ENCODE measurements around a stretch of chr2.

- PRO-cap, 2 experiments, result no peak in any of the 2 experiments
These were observed 42.5 kb downstream of the CUL3 start for GRCh38 chr2:224542386-224543337.

GRCh38 chr2:224564598-224565178, 20.5 kb downstream of the CUL3 start:
- PRO-cap, 2 experiments, result no peak in any of the 2 experiments

- PRO-cap, 2 experiments, result no peak in any of the 2 experiments
These were observed 48.5 kb upstream of the CCDC195 start for GRCh38 chr2:224764736-224764935.

GRCh38 chr2:224933352-224933902, 108.8 kb downstream of the DOCK10 start:
- PRO-cap, 2 experiments, result no peak in any of the 2 experiments

DNA sequence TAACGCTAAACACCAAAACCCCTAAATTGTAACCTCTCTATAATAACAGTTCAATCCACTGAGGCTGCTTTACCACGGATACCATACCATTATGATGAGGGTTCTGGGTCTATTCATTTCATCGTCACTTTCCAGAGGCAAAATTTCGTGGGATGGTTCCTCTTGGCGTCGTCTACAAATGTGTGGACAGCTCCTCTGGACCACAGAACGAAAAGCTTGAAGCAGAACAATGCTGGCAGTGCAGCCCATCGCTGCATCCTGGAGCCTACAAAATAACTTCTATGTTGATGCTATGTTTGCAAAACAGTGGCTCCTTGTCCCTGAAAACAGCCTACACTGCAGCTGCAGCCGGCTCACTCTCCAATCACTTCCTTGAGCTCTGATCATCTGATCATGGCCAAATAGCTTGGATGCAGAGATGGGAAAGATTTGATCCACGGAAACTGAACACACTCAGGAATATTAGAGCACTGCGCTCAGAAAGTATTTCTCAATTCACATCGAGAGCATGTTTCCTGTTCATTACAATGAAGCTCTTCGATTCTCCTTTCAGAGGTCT, 60.1 kb downstream of the DOCK10 start:
- PRO-cap, 2 experiments, result peak in 1 of 2 experiments; most common plus-strand start position 446 of the sequence (in 1); most common minus-strand start position 338 of the sequence (in 1)

DNA sequence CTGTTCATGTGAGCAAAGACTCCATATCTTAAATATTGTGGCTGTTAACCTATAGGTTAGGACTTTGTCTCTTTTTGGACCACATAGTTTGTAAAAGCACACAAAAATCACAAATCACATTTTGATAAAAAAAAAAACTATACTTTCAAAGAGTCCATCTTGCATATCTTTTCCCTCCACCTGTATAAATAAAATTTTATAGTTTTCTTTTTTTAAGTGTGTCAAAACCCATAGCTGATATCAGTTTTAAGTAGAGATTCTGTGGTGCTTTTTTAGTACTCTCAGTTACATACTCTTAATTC, 82.8 kb upstream of the DOCK10 start:
- PRO-cap, 2 experiments, result no peak in any of the 2 experiments

DNA sequence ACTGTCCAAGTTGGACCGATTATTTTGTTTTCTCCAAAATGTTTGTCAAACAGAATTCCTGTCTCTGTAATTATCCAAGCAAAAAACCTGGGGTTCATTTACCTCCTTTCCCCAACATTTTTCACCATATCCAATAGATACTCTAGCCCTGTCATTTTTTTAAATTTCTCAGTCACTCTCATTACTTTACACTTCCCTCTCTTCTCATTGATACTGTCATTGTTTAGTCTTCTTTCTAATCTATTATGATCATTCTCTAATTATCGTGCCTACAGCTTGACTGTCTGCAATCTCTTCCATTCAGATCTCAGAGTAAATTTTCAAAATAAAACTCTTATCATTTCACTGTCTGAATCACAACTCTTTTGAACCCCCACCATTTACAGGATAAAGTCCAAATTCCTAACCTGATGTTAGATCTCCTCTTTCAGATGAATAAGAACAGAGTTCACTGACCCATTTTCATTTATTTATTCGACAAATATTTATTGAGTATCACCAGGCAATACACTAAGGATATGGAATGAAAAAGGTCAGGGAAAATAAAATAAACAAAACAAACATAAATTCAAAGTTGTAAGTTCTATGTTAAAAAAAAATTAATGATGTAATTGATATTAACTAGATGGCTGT, 631.2 kb downstream of the IRS1 start:
- PRO-cap, 2 experiments, result no peak in any of the 2 experiments

DNA sequence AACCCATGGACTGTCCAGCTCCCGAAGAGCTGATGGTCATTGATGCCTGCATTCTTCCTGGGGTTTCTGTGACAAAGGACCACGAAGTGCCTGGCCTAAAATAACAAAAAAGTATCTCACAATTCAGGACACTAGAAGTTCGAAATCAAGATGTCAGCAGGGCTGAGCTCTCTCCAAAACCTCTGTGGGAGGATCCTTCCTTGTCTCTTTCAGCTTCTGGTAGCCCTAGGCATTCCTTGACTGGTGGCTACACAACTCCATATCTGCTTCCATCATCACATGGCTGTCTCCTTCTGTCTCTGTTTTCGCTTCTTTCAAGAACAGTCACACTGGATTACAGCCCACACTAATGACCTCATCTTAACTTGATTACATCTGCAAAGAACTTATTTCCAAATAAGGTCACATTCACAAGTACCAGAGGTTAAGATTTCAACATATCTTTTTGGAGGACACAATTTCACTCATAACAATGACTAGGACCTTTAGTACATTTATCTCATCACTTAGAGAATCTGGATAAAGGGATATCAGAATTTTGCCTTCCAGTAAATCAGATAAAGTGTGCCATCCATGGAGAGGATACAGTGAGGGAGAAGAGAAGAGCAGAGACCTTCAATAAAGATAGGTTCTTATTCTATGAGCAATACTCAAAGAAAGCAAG, 275.2 kb downstream of the IRS1 start:
- PRO-cap, 2 experiments, result no peak in any of the 2 experiments

DNA sequence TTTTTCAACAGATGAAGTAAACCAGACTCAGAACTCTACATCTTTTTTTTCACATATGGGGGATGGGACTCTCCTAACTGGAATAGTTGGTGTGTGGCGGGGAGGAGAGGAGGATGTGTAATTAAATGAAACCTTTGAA, 73.9 kb downstream of the IRS1 start:
- PRO-cap, 2 experiments, result no peak in any of the 2 experiments

DNA sequence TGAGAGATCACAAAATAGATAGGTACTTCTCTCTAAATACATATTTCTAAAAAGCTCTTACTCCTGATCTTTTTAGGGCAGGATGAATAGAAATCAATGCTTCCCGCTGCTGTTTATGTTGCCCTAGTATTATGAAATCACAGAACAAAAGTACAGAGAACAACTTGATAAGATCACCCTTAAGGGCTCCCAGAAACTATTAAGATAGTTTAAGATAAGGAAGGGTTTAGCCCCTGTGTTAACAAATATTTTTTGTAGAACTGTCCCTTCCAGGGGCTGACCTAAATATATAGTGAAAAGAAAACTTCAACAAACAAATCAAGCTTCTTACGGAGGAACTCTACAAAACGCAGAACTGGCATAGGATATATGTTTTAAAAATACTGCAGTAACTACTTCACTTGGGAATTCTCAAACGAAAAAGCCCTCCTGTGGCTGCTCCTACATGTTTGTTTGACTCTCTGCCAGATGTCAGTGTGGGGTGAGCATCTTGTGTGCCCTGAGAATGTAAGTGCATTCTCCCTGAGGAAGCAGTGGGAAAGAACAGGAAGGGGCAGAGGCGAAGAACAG, 5.2 kb downstream of the IRS1 start:
- PRO-cap, 2 experiments, result peak in 1 of 2 experiments; most common plus-strand start position 516 of the sequence (in 1)

DNA sequence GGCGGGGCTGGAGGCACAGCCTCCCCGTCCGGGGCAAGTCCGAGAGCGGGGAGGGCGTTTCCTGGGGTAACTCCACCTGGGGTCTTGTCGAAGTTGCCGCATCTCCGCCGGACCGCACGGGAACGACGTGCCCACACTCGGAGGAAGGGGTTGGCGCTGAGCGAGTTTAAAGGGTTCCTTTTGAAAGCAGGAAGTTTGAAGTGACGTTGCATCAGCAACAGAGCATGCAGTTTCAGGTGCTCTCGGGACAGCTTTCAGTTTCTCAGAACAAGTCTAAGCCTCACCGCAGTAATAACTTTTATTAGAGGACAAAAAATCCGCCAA, 345 bp downstream of the RHBDD1 start:
- PRO-cap, 2 experiments, result peak in 2 of 2 experiments; most common plus-strand start position 257 of the sequence (in 2); most common minus-strand start position 124 of the sequence (in 2)

DNA sequence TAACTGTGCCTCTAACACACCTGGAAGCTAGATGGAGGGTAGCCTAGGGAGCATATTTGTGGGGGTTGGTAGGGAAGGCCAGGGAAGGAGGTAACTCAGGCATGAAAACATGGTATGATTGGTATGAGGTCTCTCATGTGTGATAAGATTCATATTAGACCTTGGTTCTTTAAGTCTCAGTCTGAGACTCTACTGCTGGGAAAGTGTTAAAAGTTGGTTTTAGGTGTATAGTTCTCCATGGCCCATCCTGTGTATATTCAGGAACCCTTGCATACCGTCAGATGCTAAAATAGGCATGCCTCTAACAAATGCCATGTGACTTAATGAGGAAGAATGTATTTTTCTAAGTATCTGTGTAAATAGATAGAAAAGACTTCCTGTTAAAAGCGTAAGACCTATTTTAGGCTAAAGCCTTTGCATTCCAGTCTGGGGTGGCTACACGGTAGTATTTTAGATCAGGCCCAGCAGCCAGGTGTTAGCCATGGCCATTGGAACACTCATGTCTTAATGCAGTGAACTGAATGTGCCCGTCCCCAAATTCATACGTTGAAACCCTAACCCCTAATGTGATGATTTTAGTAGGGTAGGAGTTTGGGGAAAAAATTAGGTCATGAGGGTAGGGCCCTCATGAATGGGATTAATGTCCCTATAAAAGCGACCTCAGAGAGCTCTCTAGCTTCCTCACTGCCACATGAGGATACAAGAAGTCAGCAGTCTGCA, 73.3 kb downstream of the RHBDD1 start:
- PRO-cap, 2 experiments, result no peak in any of the 2 experiments

DNA sequence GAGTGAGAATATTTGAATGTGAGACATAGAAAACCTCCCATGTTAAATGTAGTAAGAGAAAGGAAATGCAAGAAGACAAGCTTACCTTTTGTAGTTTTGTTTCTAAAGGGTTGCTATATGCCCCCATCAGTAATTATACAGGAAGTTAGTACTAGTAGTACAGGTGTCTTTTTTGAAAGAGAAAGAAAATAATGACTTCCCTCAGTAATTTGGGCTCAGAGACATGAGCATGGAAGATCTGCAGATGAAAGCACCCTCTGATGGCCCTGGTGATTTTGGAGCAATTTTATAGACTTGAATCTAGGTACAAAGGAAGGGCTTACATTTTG, 80.8 kb downstream of the RHBDD1 start:
- PRO-cap, 2 experiments, result no peak in any of the 2 experiments

DNA sequence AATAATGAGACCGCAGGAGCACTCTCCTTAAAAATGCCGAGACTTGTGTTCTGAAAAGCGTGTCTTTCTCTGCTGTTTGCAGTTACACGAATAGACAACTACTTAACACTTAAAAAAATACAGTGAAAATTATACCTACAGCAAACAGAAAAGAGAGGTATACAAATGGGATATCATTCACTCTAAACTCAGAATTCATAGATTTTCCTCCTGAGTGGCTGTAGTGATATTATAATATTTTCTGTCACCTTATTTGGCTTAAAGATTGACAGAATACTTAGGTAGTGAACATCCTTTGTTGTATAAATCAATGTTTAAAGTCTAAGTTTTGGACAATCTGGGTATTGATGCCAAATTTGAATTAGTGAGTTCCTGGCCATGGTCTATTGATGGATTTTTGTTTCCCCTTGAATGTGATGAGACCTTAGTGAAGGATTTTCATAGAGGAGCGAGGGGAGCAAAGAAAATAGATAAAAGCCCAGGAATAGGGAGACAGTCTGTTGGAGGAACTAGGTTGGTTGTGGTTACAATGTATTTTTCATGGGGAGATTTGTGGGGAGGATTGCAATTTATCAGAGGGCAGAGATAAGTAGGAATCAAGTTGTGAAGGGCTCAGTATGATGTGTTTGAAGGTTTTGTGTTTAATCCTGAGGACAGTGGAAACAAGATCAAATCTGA, 108.8 kb downstream of the RHBDD1 start:
- PRO-cap, 2 experiments, result no peak in any of the 2 experiments

DNA sequence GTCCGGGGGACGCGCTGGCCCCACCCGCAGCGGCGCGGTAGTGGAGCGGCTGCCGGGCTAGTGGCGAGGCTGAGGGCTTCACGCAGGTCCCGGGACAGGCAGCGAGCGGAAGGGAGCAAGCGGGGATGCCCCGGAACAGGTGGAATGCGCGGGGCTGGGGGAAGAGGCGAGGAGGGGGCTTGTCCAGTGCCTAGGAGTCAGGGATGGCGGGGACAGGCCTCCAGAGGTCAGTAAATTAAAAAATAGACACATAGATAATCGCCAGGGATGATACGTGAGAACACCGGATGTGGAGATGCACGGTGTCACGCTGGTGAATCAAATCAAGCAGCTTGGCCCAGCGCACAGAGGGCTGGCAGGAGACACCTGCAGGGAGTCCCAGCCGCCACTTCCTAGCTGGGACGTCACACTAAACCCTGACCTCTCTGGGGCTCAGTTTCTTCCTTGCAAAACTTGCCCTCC, 474 bp downstream of the COL4A3 start:
- PRO-cap, 2 experiments, result no peak in any of the 2 experiments

GRCh38 chr2:227330335-227331047, 5.4 kb downstream of the MFF start:
- PRO-cap, 2 experiments, result no peak in any of the 2 experiments

DNA sequence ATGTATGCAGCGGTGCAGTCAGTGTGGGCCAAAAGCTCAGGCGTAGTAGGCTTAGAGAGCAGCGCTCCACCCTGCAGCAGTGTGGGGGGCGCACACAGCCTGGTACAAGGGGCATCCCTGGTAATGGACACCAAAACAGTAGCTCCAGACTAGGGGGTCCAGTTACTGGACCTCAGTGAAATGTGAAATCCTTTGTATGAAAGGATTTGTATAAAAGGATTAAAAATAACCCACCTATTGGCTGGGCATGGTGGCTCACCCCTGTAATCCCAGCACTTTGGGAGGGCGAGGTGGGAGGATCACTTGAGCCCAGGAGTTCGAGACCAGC, 1.6 kb upstream of the TM4SF20 start:
- PRO-cap, 2 experiments, result no peak in any of the 2 experiments

GRCh38 chr2:227413040-227413704, 25.4 kb upstream of the SCYGR1 start:
- PRO-cap, 2 experiments, result peak in 1 of 2 experiments; most common plus-strand start chr2:227413571 (in 1)

DNA sequence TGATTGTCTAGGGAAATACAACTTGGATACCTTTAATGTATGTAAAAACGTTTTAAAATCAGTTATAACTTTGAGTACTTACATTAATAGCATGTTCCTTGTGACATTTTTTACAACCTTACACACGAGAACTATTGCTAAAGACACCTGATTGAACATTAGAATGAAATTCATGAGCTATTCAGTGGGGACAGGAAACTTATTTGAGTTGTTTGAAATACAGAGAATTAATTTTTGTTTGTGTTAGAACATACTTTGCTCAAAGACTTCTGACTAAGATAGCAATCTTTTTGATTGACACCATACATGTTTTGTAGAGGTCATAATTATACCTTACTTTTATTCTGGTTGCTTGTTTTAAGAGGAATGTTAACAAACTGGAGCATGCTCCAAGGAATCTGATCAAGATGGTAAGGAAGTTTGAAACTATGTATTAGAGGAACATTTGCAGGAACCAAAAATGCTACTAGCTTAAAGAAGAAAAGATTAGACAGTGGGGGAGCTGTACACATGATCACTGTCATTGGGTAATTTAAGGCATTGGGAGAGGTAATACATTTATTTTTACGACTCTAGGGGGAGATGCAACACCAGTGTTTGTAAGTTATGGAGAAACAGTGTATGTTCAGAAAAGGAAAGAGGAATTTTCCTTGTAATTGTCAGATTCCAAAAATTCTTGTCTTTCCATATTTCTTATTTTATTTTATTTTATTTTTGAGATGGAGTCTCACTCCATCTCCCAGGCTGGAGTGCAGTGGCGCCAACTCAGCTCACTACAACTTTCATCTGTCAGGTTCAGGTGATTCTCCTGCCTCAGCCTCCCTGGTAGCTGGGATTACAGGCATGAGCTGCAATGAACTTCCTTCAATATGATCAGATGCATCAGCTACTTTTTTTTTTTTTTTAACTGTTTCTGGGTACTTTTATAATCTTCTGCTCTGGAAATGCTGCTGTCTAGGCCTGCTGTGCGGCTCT, 8.0 kb downstream of the AGFG1 start:
- PRO-cap, 2 experiments, result no peak in any of the 2 experiments

DNA sequence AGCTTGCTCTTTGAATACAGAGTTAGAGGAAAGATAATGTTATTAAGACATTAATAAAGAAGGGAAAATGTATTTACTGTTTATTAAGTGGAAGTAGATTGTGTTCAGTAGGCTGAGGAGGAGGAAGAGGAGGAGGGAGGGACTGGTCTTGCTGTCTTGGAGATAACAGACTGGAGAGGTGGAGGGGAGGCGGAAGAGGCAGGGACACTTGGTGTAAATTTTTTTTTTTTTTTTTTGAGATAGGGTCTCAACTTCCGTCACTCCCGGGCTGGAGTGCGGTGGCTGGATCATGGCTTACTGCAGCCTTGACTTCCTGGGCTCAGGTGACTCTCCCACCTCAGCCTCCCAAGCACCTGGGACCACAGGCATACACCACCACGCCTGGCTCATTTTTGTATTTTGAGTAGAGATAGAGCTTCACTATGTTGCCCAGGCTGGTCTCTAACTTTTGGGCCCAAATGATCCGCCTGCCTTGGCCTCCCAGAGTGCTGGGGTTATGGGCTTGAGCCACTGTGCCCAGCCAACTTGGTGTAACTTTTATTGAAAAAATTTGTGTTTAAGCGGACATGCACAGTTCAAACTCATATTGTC, 32.1 kb downstream of the AGFG1 start:
- PRO-cap, 2 experiments, result no peak in any of the 2 experiments